H7 (cell line): ENCODE measurements around a stretch of chr11.

GRCh38 chr11:10619097-10619680 lies 50.7 kb upstream of the LYVE1 start:
- RAMPAGE, long total RNA, result no peak

DNA sequence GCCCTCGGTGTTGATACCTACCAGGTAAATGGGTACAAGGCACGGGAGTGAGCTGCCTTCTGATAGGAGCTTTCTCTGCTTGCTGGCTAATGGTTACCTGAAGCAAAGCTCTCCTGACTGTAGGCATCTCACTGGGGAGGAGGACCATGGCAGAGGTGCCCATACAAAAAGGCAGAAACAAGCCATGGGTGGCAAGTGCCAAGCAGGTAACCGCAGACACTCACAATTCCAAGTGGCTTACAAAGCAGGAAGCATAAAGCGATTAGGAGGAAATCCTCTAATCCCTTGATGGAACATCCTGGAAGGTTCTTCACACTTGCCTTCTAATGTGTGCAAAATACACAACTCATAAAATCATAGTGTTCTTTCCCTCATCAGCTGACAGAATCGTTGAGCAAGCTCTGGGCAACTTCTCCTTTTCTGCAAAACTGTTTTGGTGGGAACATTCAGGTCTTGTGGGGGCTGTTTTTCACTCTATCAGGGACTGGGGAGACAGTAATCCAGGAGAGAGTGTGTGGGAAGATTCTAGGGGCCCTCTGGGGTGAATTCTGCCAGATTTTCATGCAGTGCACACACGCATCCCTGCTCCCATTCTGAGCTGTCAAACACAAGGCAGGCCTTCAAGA lies 53.4 kb downstream of the IRAG1 start:
- RAMPAGE, long total RNA, result no peak

DNA sequence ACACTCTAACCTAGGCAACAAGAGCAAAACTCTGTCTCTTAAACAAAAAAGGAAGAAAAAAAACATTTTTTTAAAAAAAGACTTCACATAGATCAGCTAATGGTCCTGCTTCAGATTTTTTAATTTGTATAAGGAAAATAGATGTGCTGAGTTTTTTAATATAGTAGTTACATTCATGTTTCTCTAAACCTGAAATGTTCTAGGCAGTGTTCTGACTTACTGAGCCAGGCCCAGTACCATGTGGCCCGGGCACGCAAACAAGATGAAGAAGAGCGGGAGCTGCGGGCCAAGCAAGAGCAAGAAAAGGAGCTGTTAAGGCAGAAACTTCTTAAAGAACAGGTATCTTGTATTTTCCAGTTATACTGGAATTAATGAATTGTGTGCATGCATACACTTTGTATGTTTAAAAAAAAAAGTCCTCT lies 21.3 kb downstream of the CTR9 start:
- RAMPAGE, long total RNA, result no peak

DNA sequence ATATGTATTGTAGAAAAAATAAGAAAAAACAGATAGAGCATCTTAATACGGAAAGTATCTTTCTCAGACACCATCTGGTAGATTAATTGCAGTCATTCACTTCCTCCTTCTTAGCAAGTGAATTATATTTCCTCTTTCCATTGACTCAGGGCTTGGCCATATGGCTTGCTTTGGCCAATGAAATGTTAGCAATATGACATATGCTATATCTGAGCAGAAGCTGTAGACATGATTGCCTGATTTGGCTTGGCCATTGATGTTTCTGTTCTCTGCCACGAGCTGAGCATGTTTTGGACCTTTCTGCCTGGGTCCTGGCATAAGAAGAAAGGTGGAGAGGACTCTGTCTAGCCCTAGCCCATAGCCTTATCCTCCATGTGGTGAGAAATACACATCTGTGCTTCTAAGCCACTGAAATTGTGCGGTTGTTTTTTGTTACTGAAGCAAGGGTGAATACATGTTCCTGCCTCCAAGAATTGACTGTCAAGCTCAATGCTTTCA lies 34.5 kb upstream of the ZBED5 start:
- RAMPAGE, long total RNA, result no peak

- RAMPAGE, long total RNA, result no peak
Measured at GRCh38 chr11:10908747-10909077, 50.9 kb upstream of the ZBED5 start.

DNA sequence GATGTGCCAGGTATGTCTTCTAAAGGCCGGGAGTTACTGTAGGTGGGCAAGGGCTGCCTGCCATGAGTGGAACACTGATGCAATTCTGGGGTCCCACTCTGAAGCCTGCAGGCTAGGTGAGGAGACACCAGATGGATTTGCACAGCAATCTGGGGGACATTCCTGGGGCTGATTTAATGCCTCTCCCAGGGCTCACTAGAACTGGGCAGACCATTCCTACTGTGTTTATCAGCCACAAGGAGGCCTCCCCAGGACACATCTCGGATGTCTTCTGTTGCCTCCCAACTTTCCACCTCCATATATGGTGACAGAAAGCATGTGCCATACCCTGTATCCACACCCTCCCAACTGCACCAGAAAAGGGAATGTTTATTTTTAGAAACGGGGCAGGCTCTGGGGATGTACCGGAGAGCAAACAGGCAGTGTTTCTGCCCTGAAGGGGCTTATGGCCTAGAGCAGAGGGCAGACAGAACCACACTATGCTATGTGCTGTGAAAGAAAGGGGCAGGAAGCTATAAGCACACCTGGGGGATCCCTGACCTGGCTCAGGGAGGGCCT lies 181.8 kb downstream of the CSNK2A3 start:
- RAMPAGE, long total RNA, result no peak

DNA sequence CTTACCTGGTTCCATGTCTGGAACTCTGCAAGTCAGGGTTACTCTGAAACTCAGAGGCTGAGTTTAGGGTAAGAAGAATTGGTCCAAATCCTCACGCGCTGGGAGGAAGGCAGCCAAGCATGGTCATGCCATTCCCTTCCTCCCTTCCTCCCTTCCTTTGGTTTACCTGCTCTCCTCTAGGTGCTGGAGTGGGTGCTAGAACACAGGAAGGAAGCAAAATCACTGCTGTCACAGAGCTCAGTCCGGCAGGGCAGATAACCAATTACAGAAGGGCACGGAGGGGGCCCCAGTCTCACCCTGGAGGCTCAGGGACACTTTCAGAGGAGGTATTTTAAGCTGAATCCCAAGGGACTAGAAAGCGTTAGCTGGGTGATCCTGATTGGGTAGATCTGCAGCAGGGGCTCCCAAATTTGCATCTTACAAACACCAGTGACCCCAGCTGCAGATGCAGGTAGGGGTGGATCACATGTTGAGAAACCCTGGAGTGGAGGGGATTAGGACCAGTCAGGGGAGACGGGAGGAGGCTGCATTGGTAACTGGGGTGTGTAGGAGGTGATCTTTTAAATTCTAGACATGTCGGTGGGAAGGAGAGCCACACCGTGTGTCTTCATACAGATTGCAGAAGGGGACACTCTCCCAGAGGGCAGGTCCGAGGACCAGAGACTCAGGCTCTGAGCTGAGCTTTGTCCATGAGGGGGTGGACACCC lies 91.5 kb downstream of the CSNK2A3 start:
- RAMPAGE, long total RNA, result no peak

- RAMPAGE, long total RNA, result no peak
Measured at GRCh38 chr11:11406966-11408116, 54.3 kb upstream of the CSNK2A3 start.

- RAMPAGE, long total RNA, result no peak
Measured at GRCh38 chr11:11413872-11414885, 61.1 kb upstream of the CSNK2A3 start.

GRCh38 chr11:11521080-11522062 lies 100.4 kb downstream of the GALNT18 start:
- RAMPAGE, long total RNA, result no peak

GRCh38 chr11:11555271-11556112 lies 66.3 kb downstream of the GALNT18 start:
- RAMPAGE, long total RNA, result no peak

DNA sequence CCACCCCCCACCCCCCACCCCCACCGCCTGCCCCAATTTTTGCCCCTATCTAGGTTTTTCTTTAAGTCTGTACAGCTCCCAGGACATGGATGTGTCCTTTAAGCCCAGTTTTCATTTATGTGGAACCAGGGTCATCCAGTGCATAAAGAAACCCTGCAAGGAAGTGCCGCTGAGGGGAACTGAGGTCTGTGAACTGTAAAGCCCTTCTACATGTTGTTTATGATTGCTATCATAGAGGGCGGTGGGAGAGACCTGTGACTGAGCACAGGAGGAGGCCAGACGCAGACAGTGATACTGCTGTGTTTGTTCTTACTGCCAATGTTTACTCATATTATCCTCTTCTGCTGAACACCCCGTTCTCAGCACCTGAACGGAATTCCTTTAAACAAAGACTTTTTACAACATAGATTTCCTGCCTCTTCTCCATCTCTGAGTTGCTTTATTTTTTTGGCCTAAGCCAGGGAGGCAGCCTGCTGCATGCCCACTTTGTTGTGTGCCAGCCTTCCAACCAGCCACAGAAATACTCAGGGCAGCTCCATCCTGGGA lies 949 bp upstream of the GALNT18 start:
- RAMPAGE, long total RNA, result no peak

- RAMPAGE, long total RNA, result no peak
Measured at GRCh38 chr11:11681014-11681327, 59.2 kb upstream of the GALNT18 start.

GRCh38 chr11:11810598-11811144 lies 31.1 kb upstream of the USP47 start:
- RAMPAGE, long total RNA, result no peak

GRCh38 chr11:11842269-11842950 lies 638 bp downstream of the USP47 start:
- RAMPAGE, long total RNA, result no peak

- RAMPAGE, long total RNA, result no peak
Measured at GRCh38 chr11:11864910-11865585, 23.3 kb downstream of the USP47 start.

GRCh38 chr11:11966780-11967157 lies 41.7 kb downstream of the DKK3 start:
- RAMPAGE, long total RNA, result no peak

DNA sequence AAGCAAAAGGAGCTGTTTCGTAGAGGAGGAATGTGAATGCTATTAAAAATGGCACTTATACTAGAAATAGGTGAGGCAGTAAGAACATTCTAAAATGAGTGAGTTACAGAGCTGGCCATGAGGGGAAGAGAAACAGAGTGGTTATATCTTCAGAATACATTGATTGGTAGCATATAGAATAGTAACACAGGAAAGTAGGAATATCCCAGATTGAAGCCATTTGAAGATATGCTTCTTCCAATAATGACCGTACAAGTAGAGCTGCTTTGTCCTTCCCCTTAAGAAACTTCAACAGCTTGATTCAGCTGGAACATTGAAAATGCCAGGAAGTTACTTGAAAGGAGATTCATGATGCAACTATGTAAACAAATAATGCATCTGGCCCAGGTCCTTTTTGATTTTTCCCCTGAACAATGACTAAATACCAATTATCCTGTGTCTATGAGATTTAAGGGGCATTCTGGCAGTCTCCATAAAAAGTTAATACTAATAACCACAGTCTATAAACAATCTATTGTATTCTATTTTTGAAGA lies 3.0 kb downstream of the DKK3 start:
- RAMPAGE, long total RNA, result no peak

DNA sequence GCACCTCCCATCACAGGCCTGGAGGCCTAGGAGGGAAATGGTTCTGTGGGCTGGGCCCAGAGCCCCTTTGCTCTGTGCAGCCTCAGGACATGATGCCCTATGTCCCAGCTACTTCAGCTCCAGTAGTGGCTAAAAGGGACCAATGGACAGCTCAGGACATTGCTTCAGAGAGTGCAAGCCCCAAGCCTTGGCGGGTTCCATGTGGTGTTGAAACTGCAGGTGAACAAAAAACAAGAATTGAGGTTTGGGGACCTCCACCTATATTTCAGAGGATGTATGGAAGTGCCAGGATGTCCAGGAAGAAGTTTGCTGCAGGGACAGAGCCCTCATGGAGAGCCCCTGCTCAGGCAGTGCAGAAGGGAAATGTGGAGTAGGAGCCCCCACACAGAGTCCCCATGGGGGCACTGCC lies 14.7 kb upstream of the DKK3 start:
- RAMPAGE, long total RNA, result no peak

DNA sequence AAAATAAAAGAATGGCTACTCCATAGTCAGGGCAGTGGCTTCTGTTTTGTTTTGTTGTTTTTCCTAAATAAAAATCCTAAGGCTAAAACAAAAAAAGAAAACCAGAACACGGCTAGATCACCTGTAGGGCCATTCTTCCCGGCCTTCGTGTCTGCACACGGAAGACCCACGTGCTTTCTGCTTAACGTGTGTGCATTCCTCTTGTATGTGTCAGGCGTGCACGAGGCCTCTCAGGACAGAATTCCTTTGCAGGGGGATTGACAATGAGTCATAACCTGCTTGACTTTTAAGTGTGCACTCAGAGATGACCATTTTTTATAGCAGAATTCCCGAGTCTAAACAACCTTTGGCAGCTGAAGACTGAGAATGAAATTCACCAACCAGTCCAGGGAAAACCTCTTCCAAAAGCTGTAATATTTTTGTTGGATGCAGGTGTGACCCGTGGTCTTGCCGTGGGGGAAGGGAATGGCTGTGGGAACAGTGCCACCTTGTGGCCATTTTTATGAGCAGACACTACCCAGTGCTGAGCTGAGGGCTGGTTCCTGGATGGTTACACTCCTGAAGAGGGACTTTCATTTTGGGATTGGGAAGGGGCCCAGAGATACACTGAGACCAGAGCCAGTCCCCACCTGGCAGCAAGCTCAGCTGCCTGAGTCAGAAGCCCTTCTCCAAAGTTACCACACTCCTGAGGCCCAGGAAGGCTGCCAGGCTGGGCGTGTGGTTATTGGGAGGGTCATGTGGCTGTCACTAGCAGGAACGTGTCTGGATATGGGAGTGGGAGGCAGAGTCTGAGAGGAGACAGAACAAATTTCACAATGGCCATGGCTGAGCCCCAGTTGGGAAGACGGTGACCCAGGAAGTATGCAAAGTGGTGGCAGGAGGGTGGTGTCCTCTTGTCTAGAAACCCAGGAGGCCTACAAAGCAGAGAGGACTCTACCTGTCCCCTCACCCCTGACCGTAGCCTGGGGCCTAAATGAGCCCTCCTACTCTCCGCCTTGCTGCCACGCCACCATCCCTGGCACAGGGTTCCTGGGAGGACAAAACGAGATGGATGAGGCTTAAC lies 35.8 kb upstream of the DKK3 start:
- RAMPAGE, long total RNA, result no peak